SK-MEL-5 (cell line): ENCODE results near the gene CELF5.

GRCh38 chr19:2272913-2273351 lies 9.0 kb downstream of the PEAK3 start:
RAMPAGE:
- cytosol, long total RNA: no peak
- long total RNA: no peak
- nucleus, long total RNA: no peak

DNA sequence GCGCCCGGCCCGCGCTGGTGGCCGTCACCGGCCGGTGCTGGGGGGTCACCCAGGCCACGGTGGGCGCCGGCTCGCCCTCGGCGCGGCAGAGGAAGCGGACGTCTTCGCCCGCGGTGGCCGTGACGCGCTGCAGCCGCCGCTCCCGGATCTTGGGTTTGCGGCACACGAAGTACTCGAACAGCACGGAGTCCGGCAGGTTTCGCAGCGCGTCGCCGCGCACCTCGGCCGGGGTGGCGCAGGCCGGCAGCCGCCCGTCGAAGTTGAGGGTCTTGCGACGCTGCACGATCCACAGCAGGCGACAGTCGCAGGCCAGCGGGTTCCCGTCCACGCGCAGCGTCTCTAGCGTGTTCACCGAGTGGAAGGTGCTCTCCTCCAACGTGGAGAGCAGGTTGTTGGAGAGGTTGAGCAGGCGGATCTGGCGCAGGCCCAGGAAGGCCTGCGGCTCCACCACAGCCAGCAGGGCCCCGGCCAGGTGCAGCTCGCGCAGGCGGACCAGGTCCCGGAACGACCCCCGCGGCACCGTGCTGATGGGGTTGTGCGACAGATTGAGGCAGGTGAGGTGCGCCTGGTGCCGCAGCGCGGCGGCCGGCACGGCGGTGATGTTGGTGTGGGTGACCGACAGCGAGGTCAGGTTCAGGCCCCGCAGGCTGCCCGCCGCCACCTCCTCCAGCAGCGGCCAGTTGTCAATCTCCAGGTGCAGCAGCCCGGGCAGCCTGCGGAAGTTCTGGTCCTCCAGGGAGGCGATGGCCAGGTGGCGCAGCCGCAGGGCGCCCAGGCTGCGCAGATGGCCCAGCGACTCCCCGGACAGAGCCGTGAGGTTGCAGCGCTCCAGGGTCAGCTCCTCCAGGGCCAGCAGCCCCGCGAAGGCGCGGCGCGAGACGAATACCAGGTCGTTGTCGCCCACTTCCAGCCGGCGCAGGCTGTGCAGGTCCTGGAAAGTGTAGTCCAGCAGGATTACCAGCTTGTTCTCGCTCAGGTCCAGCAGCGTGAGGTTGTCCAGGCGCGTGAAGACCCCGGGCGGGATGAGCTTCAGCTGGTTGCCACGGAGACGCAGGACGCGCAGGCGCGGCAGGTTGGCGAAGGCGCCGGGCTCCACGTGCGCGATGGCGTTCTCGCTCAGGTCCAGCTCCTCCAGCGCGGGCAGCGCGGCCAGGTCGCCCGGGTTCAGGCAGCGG lies 8.8 kb upstream of the PEAK3 start:
RAMPAGE:
- cytosol, long total RNA: no peak
- long total RNA: no peak
- nucleus, long total RNA: no peak

DNA sequence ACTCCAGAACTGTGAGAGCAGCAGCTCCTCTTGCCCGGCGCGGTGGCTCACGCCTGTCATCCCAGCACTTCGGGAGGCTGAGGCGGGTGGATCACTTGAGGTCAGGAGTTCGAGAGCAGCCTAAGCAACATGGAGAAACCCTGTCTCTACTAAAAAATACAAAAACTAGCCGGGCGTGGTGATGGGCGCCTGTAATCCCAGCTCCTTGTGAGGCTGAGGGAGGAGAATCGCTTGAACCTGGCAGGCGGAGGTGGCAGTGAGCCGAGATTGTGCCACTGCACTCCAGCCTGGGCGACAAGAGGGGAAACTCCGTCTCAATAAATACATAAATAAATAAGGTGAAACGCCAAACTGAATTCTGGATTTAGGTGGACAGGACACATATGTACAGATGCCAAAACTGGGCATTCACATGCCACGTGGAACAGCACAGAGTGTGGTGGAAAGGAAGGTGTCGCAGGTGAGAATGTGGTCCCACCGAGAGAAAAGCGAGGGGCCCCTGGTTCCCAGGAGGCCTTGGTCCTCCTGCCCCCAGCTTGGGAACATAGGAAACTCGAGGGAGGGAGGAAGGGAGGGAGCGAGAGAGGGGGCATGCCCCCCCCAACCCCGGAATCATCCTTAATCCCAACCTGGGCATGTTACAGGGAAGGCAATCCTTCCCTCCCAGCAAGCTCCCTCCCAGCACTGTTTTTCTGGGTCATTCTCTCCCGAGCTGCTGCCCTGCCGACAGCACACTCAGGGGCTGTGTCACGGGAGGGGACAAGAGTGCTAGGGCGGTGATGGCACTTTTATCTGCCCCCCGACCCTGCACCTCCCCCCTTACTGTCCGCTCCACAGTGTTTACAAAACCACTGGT lies 12.3 kb downstream of the LINGO3 start:
RAMPAGE:
- cytosol, long total RNA: no peak
- long total RNA: no peak
- nucleus, long total RNA: no peak

DNA sequence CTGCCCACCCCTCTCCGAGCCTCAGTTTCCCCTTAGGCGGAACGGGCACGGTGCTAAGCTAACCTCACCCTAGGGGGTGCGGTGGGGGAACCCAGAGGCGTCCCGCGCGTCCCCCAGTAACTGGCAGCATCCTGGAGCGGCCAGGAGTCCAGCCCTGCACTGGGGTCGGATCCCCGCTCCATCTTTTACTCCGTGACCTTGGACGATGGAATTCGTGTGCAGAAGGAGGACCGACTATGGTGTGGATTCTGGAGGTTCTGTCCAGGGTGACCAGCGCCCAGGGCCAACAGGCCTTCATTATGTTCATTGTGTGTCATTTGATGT lies 608 bp downstream of the SPPL2B start:
RAMPAGE:
- cytosol, long total RNA: no peak
- long total RNA: no peak
- nucleus, long total RNA: no peak

DNA sequence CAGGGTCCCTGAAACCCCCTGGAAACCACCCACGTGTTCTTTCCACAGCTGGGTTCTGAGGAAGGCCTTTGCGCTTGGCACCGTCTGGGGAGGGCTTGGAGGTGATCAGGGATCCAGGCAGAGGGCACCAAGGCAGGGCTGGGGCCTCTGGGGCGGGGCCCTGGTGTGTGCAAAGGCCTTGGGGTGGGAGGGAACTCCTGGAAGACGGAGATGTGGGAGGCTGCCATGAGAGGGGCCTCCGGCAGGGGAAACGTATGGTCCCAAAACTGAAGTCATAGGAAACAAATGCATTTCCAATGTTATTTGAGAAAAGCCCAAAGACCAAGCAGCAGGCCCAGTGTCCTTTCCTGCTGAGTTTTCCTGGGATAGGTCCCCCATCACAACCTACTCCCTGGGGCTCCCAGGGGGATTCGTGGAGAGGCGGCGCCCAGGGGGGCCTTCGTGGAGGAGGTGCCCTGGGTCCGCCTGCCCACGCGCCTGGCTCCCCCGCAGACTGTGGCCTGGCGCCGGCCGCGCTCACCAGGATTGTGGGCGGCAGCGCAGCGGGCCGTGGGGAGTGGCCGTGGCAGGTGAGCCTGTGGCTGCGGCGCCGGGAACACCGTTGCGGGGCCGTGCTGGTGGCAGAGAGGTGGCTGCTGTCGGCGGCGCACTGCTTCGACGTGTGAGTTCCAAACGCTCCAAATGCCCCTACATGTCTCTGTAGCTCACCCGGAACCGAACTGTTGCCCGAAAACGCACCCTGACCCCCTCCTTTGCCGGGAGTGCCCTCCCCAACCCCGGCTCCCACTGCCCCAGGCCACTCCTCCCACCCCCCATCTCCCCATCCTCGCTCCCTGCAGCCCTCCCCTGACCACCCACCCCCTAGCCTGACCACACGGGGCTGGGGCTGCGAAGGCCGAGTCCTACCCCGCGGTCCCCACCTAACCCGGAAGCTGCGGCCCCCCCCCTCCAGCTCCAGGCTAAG lies 3.5 kb downstream of the TIMM13 start:
RAMPAGE:
- cytosol, long total RNA: no peak
- long total RNA: no peak
- nucleus, long total RNA: no peak

GRCh38 chr19:2427750-2428832 lies 705 bp upstream of the TIMM13 start:
RAMPAGE:
- cytosol, long total RNA: no peak
- long total RNA: no peak
- nucleus, long total RNA: no peak

GRCh38 chr19:2437874-2438282 lies 10.5 kb upstream of the TIMM13 start:
RAMPAGE:
- cytosol, long total RNA: no peak
- long total RNA: no peak
- nucleus, long total RNA: no peak

DNA sequence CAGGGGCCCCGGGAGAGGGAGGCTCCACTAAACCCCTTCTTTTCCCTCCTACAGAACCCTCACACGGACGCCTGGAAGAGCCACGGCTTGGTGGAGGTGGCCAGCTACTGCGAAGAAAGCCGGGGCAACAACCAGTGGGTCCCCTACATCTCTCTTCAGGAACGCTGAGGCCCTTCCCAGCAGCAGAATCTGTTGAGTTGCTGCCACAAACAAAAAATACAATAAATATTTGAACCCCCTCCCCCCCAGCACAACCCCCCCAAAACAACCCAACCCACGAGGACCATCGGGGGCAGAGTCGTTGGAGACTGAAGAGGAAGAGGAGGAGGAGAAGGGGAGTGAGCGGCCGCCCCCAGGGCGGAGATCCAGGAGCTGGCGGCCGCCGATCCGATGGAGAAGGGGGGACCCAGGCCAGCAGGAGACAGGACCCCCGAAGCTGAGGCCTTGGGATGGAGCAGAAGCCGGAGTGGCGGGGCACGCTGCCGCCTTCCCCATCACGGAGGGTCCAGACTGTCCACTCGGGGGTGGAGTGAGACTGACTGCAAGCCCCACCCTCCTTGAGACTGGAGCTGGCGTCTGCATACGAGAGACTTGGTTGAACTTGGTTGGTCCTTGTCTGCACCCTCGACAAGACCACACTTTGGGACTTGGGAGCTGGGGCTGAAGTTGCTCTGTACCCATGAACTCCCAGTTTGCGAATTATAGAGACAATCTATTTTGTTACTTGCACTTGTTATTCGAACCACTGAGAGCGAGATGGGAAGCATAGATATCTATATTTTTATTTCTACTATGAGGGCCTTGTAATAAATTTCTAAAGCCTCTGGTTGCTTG lies 1.7 kb downstream of the GADD45B start:
RAMPAGE:
- cytosol, long total RNA: no peak
- long total RNA: no peak
- nucleus, long total RNA: no peak

DNA sequence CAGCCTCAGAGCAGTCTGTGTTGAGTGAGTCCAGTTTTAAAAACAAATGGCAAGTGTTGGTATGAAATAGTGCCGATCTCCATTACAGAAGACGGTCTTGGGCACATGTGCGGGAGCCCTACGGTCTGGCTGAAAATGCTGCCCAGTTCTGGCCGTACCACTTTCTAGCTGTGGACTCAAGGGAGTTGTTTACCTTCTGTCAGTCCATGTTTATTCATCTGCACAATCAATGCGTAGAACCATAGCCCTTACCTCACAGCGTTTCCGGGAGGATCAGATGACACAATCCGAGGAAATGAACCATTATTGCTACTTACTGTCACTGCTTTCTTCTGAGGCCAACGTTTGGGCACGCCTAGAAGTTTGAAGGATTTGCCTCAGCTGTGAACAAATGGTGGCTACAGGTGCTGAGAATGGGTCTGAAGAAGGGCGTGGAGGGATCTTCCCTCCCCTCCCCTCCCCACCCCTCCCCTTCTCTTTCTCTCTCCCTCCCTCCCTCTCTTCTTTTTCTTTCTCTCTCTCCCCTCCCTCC lies 31.2 kb downstream of the GADD45B start:
RAMPAGE:
- cytosol, long total RNA: no peak
- long total RNA: no peak
- nucleus, long total RNA: no peak

GRCh38 chr19:2610777-2611494 lies 91.6 kb downstream of the GNG7 start:
RAMPAGE:
- cytosol, long total RNA: no peak
- long total RNA: no peak
- nucleus, long total RNA: no peak

DNA sequence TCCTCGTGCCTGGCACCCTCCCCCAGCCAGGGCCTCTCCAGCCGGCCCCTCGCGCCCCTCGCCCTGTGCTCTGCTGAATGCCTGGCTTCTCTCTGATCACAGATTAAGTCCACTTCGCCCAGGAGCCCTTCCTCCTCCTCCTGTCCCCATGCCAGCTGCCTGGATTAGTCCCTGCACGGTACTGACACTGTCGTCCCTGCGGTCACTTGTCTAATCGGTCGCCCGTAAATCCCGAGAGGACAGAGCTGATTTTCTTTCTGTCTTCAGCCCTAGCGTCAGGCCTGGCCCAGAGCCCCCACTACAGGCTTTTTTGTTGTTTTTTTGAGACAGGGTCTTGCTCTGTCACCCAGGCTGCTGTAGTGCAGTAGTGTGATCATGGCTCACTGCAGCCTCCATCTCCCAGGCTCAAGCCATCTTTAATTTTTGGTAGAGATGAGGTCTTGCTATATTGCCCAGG lies 6.6 kb downstream of the THOP1 start:
RAMPAGE:
- cytosol, long total RNA: no peak
- long total RNA: no peak
- nucleus, long total RNA: no peak

GRCh38 chr19:2933573-2934067 lies 11.2 kb downstream of the ZNF77 start:
RAMPAGE:
- cytosol, long total RNA: no peak
- long total RNA: no peak
- nucleus, long total RNA: no peak

DNA sequence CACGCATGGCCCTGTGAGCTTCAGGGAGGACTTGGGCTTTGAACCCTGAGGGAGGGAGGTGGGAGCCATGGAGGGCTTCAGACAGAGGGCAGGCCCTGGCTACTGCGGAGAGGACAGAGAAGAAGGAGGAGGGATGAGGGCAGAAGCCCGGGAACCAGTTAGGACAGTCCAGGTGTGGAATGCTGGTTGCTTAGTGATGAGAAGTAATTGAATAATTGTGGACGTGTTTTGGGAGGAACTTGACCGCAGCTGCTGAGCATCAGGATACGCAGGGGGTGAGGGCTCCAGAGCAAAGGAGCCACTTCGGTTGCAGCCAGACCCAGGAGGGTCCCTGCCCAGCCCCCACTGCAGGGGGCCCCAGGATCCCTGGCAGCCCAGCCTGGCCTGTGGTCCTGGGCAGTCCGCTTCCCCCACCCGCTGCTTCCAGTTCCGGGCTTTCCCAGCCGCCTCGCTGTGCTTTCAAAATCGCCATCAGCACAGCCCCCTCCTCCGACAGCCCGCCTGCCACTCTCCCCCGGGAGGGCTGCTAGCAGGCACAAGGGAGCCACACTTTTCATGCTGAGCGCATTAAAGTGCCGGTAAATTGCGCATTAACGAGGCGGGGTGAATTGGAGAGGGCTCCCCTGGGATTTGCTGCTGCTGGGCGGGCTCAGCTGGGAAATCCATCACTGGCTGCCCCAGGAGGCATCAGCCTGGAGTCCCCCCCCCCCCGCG lies 6.4 kb downstream of the TLE6 start:
RAMPAGE:
- cytosol, long total RNA: no peak
- long total RNA: no peak
- nucleus, long total RNA: no peak

DNA sequence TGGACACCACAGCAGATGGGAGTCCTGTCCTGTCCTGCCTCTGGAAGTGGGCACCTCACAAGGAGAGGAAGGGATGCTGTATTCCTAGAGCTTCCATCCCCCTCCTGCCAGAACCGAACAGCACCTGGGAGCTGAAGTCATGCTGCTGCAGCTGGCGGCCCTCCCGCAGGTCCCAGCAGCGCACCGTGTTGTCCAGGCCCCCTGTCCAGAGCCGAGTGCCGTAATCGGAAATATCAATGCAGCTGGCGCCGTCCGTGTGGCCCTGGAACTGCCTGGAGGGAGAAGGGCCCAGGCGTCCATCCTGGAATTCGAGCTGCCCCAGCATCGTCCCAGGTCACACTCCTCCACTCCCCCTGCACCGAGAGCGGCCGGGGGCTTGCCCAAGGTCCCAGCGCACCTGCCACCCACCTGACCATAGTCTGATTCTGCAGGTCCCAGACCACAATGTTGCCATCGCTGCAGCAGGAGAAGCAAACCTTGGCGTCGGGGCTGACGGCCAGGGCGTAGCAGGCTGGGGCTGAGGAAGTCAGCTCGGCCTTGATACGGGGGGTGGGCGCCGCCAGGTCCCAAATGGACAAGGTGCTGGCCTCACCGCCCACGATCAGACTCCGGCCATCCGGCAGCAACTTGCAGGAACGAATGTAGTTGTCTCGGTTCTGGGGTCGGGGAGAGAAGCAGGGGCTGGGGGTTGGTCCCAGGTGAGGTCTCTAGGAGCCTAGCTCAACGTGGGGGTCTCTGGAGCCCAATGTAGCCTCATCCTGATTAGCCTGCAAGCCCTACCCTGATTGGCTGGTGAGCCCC lies 23.6 kb downstream of the TLE2 start:
RAMPAGE:
- cytosol, long total RNA: no peak
- long total RNA: no peak
- nucleus, long total RNA: no peak

RAMPAGE:
- cytosol, long total RNA: no peak
- long total RNA: no peak
- nucleus, long total RNA: no peak
Measured at GRCh38 chr19:3042676-3043111, 13.6 kb upstream of the TLE2 start.

RAMPAGE:
- cytosol, long total RNA: no peak
- long total RNA: no peak
- nucleus, long total RNA: no peak
Measured at GRCh38 chr19:3098034-3098396, 3.9 kb downstream of the GNA11 start.

DNA sequence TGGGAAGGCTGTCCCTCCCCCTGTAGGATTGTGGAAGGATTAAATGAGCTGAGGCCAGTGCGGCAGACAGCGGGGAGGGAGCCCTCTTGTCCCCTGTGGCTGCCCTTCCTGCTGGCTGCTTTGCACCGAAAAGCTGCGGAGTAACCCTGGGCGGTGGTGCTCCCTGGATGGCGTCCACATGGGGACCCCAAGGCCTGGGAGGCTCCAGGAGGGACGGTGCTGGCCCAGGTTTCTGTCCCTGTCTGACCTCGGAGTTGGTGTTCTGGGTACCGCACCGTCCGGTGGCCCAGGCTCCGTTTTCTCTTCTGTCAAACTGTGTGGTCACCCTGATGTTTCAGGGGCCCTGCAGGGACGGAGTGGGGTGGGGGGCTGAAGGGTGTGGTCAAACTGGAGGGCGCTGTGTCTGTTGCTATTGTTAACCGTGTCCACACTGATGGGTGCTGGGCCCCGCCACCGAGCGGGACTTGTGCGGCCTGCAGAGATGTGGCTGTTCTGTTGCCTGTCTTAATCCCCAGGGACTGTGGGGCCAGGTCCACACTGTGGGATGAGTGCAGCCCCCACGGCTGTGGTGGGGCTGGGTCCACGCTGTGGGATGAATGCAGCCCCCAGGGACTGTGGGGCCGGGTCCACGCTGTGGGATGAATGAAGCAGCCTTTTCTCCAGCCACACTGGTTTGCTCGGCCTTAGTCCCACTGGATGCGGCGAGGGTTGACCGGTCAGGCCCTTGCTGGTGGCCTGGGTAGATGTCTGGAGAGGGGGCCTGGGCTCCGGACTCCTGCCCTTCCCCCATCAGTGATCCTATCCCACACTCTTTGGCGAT lies 6.8 kb downstream of the GNA11 start:
RAMPAGE:
- cytosol, long total RNA: no peak
- long total RNA: no peak
- nucleus, long total RNA: no peak

RAMPAGE:
- cytosol, long total RNA: no peak
- long total RNA: no peak
- nucleus, long total RNA: no peak
Measured at GRCh38 chr19:3125290-3125489, 10.6 kb upstream of the GNA15 start.

RAMPAGE:
- cytosol, long total RNA: no peak
- long total RNA: no peak
- nucleus, long total RNA: no peak
Measured at GRCh38 chr19:3137214-3137545, 1.3 kb downstream of the GNA15 start.

DNA sequence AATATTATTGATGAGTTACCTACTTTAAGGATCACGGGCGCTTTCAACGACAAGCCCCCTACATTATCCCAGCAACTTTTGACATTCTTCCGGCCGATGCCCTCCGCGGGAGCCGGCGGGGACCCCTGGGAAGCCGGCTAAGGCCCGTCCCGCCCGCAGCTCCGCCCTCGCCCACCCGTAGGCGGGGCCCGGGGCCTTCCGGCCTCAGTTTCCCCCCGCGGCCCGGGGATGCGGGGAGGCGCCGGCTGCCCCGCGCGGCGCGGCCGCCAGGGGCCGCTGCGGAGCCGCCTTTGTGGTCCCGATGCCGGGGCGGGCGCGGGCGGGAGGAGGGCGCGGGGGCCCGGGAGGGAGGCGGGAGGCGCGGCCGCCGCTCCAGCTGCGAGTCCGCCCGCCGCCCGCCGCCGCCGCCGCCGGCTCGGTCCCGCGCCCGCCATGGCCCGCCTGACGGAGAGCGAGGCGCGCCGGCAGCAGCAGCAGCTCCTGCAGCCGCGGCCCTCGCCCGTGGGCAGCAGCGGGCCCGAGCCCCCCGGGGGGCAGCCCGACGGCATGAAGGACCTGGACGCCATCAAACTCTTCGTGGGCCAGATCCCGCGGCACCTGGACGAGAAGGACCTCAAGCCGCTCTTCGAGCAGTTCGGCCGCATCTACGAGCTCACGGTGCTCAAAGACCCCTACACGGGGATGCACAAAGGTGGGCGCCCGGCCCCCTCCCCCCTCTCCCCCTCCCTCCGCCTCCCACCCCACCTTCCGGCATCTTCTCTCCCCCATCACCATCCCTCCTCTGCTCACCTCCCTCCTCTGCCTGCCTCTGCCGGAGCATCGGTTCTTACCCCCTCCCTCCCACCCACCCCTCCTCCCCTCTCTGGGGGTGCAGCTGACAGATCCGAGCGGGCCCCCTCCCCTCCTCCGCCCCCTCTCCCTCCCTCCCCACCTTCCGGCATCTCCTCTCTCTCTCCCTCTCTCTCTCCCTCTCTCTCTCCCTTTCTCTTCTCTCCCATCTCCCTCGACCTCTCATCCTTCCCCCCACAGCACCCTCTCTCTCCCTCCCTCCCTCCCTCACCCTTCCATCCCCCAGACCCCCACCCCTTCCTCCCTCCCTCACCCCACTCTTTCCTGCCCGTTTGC lies at the start of gene CELF5:
Gene CELF5, plus strand, starts transcription at position 354 of the 1,125 bp plus-strand sequence.
RAMPAGE:
- cytosol, long total RNA: no peak
- long total RNA: no peak
- nucleus, long total RNA: no peak